Duodenum (tissue), 1 donor: ENCODE data around the gene INSL5.

DNA sequence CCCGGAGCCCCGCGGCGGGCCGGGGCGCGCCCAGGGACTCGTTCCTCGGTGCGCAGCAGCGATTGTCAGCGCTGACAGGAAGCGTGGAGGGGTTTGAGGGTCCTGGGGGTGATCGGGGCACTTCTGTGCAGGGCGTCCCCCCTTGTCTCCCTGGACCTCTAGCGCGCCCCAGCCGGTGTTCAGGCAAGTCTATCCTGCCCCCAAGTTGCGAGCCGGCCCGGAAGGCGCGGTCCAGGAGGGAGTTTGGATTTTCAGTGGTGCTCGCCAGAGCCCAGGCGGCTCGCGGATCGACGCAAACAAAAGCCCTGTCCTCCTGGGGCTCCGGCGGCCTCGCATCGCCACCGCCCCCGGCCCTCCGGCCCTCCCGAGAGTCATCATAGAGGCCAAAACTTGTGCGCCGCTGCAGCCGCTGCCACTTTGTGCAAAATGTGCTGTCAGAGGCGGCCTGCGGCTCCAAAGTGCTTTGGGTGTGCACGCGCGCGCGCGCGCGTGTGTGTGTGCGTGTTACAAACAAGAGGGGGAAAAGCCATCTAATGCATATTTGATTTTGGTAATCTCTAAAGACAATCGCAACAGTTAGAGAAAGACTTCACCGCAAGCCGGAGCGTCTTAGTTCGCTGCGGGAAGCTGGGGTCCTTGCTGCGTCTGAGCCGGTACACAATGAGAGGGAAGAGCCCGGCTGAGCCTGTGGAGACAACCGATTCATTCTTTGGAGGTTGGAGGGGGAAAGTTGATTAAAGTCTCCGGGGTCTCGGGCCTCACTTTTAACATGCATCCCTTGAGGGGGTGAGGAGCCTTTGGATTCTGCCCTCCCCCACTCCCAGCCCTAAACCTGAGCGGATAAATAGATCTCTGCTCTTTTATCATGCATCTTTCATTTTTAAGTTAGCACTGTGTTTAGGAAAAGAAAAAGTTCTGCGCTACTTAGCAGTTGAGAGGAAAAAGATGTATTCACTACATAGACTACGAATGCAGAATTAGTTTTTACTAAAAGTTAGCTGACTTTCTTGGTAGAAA, 1.2 kb downstream of the ROR1 start:
- PRO-cap: unidirectional peak, minus-strand start at position 160 of the sequence

DNA sequence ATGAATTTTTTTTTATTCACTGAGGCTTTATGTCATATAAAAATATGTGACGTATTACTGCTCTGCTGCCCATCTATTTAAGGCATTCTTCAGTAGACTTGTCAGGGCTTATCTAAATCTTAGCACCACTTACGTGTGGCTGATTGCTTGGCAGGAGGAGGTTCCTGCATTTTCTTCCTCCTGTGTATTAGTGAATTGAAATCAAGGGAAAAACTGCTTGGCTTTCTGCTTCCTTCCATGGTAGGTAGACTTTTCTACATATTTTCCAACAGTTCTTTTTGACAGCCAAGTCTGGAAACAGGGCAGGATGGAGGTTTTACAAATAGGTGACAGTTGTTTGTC, 80.3 kb downstream of the ROR1 start:
- PRO-cap: no peak

- PRO-cap: no peak
These were observed 136.4 kb downstream of the CACHD1 start for GRCh38 chr1:64606243-64606867.

- PRO-cap: no peak
These were observed 137.2 kb downstream of the CACHD1 start for GRCh38 chr1:64606868-64607756.

GRCh38 chr1:64679294-64680203, 65.3 kb upstream of the RAVER2 start:
- PRO-cap: no peak

DNA sequence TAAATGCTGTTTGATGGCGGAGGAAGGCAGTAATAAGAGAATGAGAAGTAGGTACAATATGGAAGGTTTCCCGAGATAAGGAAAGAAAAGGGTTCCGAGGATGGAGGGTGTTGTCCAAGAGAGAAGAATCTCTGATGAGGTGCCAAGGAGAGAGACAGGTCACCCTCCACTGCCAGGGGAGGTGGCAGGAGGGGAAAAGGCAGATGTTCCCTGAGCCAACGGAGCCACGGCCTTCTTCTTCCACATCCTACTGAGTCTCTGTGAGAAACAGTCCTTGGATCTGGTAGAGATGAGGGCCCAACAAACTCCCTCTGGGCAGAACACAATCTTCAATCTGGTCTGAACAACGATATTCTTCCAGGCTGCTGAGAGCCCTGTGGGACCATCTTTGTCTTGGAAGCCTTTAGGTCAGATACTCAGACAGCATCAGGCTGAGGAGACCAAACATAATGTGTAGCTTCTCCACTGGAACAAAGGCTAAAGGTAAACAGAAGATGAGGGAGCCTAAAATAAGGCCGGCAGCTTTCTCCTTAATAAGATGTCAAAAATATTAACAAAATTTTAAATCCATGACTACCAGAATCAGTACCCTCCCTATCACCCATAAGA, 90.2 kb downstream of the JAK1 start:
- PRO-cap: no peak

DNA sequence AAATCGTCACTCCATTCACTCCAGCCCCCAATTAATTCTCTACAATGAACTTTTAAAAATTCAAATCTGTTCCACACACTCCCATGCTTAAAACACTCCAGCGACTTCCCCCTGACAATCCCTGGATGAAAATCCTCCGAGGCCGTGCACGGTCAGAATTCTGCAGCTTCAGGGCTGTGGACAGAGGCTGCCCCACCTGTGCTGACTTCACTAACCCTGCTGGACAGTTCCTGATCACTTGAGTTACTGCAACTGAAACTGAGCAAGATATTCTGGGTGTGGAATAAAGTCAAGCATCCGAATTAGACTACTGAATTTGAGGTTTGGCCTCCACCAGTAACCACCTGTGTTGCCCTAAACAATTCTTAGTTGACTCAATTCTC, 1.0 kb upstream of the JAK1 start:
- PRO-cap: no peak

DNA sequence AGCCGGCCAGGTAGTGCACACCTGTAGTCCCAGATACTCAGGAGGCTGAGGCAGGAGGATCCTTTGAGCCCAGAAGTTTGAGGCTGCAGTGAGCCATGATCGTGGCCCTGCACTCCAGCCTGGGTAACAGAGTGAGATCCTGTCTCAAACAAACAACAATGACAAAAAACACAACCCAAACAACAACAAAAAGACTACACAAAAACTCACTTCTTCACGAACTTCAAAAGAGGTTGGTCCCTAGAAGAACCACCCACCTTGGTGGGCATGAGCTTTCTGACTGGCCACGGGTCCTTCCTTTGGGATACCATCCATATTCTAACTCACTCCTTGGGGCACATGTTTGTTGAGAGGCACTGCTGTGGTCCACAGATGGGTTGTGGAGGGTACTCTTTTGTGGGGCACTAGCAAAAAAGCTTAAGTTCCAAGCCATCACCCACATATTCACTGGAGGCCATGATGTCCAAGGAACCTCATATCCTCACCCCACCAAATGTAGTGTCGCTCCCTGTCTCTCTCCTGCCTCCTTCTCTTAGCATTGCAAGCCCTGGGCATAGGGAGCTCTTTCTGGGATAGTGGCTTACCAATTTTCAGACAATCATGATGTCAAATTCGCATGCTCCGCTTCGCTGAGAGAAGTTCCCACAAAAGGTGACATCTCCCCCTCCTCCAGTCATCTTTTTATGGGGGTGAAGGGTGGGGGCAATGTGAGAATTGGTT, 83.1 kb upstream of the JAK1 start:
- PRO-cap: no peak

GRCh38 chr1:65148509-65149853, 978 bp downstream of the AK4 start:
- PRO-cap: no peak

DNA sequence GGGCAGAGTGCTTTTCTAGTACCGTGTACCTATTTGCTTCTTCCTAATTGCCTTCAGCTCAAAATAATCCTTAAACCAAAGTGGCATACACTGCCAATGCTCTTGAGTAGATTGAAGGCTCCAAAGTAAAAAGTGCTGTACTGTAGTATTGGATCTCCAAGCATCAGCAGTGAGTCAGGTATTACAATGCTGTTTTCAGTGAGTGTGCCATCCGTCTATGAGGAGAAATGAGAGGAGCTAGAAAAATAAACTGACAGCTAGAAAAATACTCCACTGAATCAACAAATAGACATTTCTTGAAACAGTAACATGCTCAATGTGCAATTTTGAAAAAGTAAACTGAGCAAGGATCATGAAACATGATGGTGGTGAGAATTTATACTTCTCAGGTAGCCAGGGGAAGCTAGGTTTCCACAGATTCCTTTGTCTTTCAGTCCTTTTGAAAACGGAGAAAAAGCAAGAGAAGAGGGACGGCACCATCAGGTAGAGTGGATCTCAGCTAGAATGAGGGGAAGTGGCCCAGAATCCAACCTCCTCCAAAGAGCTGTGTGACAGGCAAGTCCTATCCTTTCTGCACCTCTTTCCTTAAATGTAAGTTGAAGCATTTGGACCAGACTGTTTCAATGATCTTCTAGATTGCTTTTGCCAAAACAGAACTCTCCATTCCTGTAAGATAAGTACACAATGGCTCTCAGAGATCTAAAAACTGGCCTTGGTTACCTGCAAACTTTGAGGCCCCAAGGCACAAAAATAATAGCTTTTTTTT, 1.5 kb upstream of the LEPR start:
- PRO-cap: no peak

GRCh38 chr1:65421297-65421665, 813 bp downstream of the LEPR start:
- PRO-cap: no peak

- PRO-cap: no peak
These were observed 258.8 kb upstream of the SGIP1 start for GRCh38 chr1:66275138-66275528.

GRCh38 chr1:66275529-66276153, 258.3 kb upstream of the SGIP1 start:
- PRO-cap: no peak

DNA sequence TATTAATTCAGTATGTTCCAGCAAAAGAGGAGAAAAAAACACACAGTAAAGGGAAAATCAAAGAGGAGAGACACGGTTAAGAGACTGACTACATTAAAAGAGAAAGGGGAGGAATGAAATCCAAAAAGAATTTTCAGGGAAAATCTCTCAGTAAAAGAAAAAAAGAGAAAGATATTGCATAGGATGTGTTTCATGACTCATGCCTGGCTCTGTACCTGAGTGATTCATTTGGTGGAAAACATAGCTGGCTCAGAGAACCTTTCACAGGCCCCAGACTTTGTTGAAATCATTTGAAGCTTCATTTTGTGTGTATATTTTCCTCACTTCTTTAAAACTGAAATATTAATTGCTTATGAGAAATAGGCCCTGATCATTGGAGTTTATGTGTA, 239.3 kb upstream of the SGIP1 start:
- PRO-cap: no peak

DNA sequence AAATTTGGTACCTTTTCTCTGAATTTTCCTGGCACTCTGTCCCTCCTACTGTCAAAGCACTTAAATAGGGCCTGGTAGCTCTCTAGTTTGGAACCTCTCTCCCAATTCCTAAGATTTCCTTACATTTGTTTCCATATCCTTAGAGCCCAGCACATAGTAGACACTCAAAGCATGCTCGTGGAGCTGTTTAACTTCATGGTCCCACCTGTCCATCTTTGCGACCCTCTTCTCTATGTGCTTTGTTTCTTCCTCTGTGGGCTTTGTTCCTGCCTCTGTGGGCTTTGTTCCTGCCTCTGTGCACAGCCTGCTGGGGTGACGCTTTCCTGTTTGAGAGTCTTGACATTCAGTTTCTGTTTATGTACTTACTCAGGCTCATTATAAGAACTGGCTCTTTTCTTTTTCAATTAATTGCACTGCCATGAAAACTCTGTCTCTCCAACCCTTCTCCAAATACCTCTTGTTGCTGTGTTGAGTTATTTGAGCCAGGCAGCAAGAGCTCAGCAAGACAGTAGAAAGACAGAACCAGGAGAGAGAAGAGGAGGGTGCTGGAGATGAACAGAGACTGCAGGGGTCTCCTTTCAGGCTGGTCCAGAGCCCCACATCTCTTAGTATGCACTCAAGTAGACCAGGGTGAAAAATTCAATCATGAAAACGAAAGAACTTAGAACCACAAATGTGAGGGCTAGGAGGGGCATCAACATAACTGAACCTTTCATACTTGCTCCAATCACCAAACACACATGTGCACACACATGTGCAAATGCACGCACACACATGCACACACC, 88.4 kb upstream of the SGIP1 start:
- PRO-cap: no peak

GRCh38 chr1:66555789-66556771, 22.1 kb downstream of the SGIP1 start:
- PRO-cap: no peak

DNA sequence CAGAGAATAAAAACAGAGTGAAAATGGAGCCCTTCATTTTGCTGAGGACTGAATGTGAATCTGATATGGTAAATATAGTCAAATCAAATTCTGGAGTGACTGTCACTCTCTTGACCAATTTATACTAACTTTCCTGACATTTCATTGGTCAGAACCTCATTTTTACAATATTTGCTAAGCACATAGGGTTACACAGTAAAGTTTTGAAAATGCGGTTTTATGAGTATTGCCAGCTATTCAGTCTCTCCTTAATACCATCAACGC, at the start of gene INSL5:
INSL5 (minus strand) TSS at position 92 of the 264 bp plus-strand sequence.
- PRO-cap: no peak

- PRO-cap: no peak
These were observed 23.9 kb downstream of the MIER1 start for GRCh38 chr1:66948700-66949076.

DNA sequence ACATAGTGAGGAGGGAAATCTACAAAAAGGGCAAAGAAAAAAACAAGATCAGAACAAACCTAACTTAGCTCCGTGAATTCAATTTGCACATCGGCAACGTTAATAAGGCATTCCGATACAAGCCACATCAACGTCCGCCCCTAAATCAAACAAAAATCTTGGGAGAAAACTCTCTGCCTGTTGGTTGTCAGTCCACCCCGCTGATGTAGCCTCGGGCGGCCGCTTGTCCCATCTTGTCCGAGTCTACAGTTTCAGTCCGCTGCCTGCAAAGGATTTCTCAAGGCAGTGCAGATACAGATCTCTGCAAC, 1.0 kb downstream of the SLC35D1 start:
- PRO-cap: no peak

GRCh38 chr1:67272584-67272783, 35.2 kb upstream of the IL12RB2 start:
- PRO-cap: no peak